ENCODE measurements around the genes DBI and RALB.

DNA sequence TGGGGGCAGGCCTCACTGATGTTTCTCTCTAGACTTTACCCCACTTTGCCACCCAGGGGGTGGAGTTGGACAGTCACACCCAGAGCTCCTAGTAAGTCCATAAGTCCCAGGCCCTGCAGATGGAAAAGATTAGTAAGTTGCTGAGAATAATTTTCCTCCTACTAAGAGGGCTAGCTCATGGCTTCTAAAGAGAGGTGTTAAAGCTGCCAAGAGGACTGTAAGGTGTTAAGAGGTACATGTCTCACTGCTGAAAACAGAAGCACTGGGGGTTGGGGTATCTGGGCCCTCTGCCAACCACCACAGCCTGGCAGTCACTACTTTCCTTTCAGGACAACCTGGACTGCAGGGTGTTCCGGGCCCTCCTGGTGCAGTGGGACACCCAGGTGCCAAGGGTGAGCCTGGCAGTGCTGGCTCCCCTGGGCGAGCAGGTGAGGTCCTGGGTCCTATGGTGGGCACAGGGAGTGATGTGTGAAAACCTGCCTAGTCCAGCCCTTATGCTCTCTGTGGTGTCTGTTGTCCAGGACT is 39.9 kb downstream of the MARCO start:
- PRO-cap: no peak

- PRO-cap: no peak
Observed at GRCh38 chr2:119213705-119214110, 9.9 kb upstream of the STEAP3 start.

DNA sequence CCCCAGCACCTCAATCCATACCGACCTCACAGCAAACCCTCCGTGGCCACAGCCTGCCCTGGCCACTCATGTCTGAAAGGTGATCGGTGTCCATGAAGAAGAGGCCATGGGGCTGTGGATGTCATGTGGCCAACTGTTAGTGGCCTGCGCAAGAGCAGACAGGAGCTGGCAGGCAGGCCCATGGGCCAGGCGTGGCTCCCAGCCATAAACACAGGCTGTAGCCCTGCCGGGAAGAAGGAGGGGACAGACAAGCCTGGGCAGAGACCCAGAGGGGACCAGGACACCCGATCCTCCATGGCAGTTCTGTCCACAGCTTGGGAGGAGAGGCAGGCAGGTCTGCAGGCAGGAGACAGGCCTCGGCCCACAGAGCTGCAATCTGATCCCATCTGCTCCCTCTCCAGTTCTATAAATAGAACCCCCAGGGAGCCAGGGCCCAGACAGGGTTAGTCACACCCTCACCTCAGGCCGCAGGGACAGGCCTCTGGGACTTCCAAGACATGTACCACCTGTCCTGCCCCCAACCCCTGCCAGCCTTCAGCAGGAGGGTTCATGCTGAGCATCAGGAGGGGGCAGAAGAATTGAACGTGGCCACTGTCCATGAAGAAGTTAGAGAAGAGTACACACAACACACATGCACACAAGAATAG is 16.9 kb downstream of the STEAP3 start:
- PRO-cap: no peak

DNA sequence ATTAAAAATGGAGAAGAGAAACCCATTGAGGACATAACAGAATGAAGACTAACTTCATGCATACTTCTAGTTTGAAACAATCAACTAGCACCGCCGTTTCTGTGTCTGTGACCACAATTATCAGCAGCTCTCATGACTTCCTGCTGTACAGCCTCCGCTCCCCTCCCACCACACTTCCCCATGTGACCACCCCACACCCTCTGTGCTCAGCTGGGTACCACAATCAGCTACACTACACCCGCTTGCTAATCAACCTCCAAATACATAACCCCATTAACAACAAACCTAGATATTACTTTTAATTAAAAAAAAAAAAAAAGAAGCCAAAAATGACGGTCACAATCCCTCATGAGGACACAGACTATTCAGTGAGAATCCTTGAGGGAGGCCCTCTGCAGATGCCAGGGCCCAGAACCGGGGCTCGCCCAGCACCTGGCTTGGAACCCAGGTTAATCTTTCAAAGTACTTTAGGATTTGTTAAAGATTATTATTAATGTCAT is 27.3 kb downstream of the C2orf76 start:
- PRO-cap: no peak

DNA sequence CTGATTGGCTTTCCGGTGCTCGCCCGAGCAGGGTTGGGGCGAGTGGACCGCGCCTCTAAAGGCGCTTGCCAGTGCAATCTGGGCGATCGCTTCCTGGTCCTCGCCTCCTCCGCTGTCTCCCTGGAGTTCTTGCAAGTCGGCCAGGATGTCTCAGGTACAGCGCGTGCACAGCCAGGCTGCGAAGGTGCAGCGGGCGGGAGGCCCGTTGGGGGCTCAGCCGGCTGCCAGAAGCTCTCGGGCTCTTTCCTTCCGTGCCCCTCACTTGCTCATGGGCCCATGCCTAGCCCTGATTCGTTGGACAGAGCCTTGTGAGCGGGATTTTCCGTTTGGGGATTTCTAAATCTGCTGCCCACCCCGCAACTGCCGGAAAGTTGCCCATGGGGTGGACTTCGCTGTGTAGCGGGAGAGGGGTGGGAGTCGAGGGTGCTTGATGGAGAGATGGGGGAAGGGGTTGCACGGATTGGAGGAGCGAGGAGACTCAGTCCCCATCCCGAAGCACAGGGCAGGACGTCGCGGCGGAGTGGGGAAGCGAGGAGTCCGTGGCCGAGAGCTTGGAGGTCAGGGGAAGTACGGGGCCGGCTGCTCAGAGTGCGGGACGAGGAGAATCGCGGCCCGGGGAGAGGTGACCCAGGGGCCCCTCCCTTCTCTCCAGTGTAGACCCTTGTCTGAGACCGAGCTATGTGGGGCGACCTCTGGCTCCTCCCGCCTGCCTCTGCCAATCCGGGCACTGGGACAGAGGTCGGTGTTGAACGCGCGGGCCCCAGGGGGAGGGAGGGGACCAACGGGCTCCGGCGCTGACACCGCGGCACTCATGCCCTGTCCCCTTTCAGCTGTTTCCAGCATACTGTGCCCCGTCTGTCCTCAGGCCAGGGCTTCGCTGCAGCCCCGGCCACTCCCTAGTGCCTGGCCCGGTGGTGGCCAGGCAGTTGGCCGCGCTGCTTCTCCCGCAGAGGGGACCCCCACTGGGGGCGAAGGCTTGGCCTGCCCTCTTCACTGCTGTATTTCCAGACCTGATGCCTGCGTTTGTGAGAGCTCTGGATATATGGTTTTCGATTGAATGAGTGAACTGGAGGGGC is at the start of gene DBI:
Gene DBI (plus strand): TSS at position 71 of the 1,076 bp plus-strand sequence.
- PRO-cap: bidirectional peak, plus-strand start at position 71 of the sequence, minus-strand start outside the sequence; bidirectional peak, plus-strand start at position 842 of the sequence, minus-strand start at position 714 of the sequence

- PRO-cap: no peak
Observed at GRCh38 chr2:119370790-119371607, 4.2 kb downstream of the DBI start.

- PRO-cap: no peak
Observed at GRCh38 chr2:119429466-119430129, 2.1 kb upstream of the TMEM37 start.

- PRO-cap: unidirectional peak, plus-strand start at chr2:119701551
Observed at GRCh38 chr2:119701456-119701997, 22.5 kb downstream of the TMEM177 start.

GRCh38 chr2:119721473-119721988 is 38.2 kb upstream of the PTPN4 start:
- PRO-cap: no peak

GRCh38 chr2:120252751-120253648 is at the start of gene RALB:
TSS of gene RALB (plus strand) at chr2:120252852.
- PRO-cap: bidirectional peak, plus-strand start at chr2:120252958, minus-strand start at chr2:120252590; bidirectional peak, plus-strand start at chr2:120253326, minus-strand start at chr2:120253184

GRCh38 chr2:120253649-120254093 is 1.0 kb downstream of the RALB start:
- PRO-cap: no peak

GRCh38 chr2:120260131-120260845 is 7.6 kb downstream of the RALB start:
- PRO-cap: no peak

- PRO-cap: no peak
Observed at GRCh38 chr2:120261326-120262021, 8.8 kb downstream of the RALB start.

DNA sequence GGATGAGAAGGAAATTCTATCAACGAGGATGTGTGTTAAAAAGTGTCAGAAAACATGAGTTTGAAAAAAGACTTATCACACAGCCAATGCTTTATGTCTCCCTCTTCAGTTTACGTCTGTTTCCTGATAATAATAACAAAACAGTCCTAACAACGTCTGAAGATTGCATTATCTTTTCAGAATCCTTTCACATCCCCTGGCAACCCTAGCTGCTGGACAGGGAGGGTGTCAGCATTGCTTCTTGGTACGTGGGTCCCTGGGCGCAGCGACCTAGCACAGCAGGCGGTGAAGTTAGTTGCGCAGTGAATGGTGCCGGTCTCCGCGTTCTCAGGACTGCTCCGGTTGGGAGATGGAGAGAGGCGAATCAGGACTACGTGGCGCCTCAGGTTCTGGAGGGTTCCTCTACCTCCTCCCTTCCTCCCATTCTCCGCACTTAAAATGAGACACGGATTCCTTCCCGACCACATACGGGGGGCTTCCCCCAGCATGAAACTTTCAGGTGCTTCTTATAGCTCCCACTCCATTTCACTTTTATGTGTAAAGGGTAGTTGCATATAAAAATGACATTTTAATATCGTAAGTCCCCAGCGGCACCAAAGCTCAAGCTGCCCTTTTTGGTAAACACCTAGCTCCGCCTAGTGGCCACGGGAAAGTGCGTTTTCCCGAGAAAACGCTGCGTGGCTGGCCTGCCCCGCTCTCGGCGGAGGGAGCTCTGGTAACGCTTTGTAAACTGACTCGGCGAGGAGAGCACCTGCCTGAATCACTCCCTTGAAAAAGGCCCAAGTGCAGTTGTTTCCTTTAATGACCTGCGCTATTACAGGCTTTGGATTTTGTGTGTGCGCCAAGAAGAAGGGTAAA is 33.0 kb upstream of the INHBB start:
- PRO-cap: no peak

GRCh38 chr2:120346730-120347863 is 1.2 kb downstream of the INHBB start:
- PRO-cap: no peak

- PRO-cap: no peak
Observed at GRCh38 chr2:120348230-120348661, 2.3 kb downstream of the INHBB start.

DNA sequence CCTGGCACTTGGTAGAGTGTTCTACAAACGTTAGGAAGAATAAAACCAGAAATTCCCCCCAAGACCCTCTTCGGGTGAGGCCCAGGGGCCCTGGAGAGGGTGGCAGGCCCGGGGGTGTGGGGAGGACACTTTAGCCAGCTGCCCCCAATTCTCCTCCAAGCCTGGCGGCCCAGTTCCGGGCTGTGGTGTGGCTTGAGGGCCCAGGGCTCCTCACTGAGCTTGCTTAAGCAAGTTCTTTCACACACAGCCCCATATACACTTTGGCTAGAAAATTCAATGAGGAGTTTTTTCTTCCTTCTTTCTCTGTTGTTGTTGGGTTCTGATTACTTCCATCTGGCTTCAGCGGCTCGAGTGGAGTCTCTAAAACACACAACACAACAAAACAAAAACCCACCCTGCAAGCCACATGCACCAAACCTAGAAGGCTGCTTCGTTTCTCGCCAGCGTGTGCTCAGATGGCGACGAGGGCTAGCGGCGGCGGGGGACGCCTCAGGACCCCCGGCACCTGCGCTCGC is 760 bp upstream of the GLI2 start:
- PRO-cap: no peak

DNA sequence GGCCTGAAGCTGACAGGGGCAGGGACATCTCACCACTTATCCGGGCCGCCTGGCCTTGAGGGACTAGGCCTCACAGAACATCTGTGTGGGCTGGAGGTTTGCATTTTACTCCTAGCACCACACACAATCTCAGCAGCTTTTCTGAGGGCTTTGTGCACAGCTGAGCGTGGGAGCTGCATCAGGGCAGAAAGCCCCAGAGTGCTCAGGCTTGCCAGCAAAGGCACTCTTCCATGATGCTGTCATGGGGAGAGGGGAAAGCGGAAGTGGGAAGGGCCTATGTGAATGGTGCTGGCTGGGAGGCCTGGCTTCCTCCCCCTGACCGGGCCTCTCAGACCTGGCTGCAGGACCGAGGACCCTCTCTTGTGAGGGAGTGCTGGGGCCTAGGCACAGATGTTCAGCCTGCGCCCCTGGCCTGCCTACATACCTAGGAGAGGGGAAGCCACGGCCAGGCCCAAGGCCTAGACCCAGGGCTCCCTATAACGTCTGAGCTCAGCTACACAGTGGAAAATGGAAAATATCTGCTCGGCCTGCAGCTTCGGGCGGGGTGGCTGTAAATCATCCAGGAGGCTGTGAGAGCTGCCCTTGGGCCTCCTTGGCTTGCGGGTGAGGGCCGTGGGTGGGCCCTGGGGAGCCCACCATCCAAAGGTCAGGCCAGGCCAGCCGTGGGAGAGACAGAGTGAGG is 22.6 kb downstream of the GLI2 start:
- PRO-cap: no peak

DNA sequence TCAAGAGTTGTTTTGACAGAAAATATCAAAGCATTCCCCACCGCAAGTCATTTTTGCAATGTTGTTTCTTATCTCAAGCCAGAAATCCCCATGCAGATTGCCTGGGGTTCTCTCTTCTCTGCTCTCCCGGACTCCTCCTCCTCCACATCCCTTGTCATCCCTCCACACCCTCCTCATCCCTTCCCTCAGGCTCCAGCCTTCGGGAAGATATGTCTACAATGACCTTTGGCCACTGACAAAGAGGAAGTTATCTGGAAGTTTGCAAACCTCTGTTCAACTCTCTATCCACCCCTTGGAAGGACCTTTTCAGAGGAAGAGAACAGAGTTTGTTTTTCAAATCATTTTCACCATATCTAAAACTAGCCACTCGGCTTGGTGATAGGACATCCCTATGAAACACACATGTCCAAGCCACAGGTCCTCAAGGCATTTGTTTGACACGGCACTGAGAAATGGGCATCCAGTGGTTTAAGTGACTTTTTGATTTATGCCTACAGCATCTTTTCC is 11.8 kb downstream of the TFCP2L1 start:
- PRO-cap: no peak

- PRO-cap: no peak
Observed at GRCh38 chr2:121338215-121338721, 53.3 kb upstream of the TFCP2L1 start.

All from WTC11 (cell line).